A375 (cell line): ENCODE measurements around a stretch of chr5.

GRCh38 chr5:52897181-52897613 lies 92.0 kb upstream of the ITGA2 start:
- RAMPAGE, long total RNA: no peak

- RAMPAGE, long total RNA: no peak
These were observed 35.2 kb upstream of the ITGA2 start for GRCh38 chr5:52953715-52954551.

DNA sequence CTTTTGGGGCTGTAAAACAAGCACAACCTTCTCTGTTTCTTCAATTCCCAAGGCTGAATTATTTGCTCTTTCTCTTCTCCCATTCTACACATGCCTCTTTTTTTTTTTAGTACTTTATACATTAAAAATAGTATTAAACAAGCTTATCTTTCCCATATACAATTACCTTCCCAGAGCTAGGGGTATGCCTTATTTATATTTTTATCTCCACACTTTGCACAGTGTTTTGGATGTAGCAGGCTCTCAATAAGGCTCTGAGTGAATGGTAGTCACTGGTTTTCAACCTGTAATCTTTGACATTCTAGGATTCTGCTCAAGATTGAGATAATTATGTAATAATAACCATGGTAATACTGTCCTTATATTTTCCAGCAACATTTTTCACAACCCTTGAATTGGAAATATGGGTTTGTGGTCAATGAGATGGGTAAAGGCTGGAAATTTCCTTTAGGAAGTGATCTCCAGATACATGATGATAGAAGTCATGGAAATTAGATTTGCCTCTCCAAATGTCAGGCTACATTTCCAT lies 267.2 kb downstream of the ARL15 start:
- RAMPAGE, long total RNA: no peak

DNA sequence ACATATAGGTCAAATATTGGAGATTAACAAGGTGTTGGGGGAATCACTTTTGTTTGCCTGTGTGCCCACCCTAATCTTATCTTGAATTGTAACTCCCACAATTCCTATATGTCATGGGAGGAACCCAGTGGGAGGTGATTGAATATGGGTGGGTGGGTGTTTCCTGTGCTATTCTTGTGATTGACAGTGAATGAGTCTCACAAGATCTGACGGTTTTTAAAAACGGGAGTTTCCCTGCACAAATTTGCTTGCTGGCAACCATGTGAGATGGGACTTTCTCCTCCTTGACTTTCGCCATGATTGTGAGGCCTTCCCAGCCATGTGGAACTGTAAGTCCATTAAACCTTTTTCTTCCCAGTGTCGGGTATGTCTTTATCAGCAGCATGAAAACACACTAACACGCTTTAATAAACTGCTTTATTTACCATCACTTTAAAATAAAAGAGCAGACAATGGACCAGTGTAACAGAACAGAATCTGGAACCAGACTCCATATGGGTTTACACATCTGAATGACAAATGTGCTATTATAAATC lies 64.8 kb upstream of the HSPB3 start:
- RAMPAGE, long total RNA: no peak

DNA sequence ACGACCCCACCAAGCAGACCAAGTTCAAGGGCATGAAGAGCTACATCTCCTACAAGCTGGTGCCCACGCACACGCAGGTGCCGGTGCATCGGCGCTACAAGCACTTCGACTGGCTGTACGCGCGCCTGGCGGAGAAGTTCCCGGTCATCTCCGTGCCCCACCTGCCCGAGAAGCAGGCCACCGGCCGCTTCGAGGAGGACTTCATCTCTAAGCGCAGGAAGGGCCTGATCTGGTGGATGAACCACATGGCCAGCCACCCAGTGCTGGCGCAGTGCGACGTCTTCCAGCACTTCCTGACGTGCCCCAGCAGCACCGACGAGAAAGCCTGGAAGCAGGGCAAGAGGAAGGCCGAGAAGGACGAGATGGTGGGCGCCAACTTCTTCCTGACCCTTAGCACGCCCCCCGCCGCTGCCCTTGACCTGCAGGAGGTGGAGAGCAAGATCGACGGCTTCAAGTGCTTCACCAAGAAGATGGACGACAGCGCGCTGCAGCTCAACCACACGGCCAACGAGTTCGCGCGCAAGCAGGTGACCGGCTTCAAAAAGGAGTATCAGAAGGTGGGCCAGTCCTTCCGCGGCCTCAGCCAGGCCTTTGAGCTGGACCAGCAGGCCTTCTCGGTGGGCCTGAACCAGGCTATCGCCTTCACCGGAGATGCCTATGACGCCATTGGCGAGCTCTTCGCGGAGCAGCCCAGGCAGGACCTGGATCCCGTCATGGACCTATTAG lies 1.4 kb downstream of the SNX18 start:
- RAMPAGE, long total RNA: no peak

- RAMPAGE, long total RNA: no peak
These were observed 3.4 kb downstream of the SNX18 start for GRCh38 chr5:54520989-54521351.

DNA sequence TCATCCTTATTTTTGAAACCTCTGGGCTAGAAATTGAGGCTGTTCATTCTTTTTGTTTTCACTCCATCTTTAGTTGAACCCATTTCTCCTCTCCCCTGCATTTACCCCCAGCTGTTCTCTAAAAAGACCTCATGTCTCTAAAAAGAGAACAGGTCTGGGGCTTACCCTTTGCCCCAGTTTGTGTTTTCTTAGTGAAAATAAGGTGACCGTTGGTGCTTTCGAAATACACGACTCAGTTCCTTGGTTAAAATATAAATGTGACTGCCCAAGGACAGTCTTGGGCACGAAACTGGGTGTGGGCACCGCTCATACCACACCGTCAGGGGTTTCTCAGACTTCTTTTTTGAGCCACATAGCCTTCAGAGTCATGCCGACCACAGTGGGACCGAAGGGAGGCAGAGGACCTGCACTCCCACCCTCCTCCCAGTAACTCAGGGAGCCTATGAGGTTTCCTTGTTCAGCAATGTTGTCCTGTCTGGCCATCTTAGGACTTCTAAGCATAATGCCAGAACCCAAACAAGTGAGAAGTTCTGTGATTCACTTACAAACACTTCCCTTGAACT lies 6.5 kb downstream of the SNX18 start:
- RAMPAGE, long total RNA: no peak

DNA sequence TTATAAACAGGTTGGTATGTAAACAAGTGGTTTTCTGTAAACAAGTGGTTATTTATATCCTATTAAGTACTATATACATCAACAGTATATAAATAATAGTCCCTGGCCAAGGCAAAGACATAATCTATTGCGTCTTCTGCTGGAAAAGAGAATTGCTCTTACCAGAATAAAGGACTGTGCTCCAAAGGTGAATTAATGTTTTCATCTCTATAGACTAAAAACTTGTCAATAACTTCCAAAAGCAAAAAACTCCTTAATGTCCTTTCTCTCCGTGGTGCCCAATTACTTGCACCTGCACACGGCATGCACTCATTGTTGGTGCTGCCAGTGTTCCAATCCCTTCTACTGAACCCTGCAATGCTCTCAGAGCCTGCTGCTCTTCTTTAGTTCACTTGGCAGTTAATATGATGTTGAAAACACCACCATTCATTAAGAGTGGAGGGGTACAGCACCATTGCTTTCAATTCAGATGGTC lies 69.8 kb downstream of the SNX18 start:
- RAMPAGE, long total RNA: no peak

DNA sequence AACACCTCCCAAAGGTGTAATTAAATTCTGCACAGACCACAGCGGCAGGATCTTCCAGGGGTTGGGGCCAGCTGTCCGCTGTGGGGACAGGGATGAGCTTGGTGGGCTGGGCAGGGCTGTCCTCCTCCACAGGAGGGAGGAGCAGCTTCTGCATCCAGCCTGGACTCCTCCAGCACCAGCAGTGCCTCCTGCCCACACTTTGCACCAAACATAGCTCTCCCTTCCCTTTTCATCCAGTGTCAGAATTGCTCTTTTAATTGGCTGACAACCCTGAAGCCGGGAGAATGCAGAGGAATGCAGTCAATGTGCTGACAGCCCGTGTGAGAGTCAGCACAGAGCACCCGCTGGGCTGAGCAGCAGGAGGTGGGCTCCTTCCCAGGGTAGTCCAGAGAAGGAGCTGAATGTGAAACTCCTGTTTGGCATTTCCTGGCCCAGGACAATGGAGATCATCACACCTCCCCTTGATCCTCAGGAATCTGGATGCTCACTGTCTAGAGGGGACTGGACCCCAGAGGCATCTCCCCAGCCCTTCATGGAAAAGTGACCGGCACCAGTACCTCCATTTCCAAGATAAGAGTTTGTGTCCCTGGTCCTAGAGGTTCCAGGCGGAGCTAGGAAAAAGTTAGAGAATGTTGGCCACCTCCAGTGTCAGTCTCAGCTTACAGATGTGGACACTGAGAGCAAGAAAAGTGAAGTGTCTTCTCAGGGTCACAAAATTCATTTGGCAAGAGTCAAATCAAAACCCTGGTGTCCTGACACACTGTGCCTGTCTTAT lies 201.9 kb downstream of the SNX18 start:
- RAMPAGE, long total RNA: no peak

- RAMPAGE, long total RNA: no peak
These were observed 208.7 kb downstream of the ESM1 start for GRCh38 chr5:54776727-54777083.

DNA sequence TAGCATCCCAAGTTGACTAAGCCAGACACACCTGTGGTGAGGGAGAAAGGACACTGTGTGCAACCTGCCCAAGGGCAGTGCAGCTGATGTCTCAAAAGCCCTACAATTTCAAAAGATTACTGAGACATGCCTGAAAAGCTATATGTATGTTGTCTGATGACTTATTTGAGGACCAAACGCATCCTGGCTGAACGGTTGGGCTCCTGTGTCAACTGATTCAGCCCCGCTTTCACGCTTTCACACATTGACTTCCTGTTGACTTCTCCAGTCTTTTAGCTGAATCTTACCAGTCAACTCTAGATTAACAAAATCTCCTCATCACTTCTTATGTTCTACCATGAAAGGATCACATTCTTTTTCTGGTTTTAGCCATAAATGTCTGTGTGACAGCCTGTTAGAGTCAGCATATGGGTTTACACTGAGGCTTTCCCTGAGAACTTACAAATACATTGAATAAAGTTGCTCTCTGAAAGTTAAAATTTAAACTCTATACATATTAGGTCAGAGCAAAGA lies 13.4 kb downstream of the GZMK start:
- RAMPAGE, long total RNA: no peak

GRCh38 chr5:55430858-55431398 lies 103.8 kb downstream of the PLPP1 start:
- RAMPAGE, long total RNA: no peak

DNA sequence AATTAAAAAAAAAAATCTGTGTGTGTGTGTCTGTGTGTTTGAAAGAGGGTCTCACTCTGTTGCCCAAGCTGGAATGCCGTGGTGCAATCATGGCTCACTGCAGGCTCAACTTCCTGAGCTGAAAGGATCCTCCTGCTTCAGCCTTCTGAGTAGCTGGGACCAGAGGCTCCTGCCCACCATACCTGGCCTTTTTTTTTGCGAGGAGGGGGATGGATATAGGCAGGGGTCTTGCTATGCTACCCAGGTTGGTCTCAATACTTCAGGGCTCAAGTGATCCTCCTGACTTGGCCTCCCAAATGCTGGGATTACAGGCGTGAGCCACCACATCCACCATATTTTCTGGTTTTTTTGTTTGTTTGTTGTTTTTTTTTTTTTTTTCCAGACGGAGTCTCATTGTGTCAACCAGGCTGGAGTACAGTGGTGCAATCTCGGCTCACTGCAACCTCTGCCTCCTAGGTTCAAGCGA lies 61.1 kb downstream of the PLPP1 start:
- RAMPAGE, long total RNA: no peak

- RAMPAGE, long total RNA: no peak
These were observed 29.9 kb downstream of the PLPP1 start for GRCh38 chr5:55504805-55505411.

DNA sequence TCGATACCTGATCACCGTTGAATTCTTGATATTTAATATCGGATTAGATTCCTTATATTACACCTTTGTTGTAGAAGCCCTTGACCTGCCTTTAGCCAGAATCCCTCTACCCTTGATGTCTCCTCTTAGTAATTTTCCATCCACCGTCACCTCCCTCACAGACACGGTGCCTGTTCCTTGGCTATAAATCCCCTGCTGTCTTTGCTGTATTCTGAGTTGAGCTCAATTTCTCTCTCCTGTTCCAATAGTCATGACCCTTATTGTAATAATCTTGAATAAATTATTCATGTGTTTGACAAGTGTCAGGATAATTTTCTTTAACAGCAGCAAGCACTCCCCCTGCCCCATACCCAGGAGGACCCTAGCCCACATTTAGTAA lies 808 bp upstream of the PLPP1 start:
- RAMPAGE, long total RNA: no peak

DNA sequence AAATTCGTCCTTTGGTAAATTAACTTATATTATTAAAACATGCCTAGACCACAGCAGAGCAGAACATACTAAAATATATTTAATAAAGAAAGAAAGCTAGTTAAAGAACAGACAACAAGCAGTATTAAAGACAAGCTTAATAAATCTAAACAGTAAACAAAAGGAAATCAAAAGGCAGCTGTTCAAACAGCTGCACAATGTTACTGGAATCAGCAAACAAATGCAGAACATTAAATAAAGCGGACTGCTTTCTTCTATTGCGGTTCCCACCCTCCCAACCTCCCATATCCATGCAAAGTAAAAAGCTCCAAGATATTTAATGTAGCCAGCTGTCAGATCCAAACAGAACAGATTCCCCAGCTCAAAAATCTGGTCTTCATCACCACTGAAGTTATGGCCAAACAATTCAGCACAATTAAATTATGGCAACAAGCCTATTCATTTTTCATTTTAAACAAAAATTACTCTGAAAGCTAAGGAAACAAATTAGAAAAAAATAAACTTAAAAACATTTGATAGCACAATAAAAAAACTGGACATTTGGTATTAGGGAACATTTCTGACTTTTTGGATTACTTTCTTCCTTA lies 76.0 kb downstream of the SLC38A9 start:
- RAMPAGE, long total RNA: no peak

DNA sequence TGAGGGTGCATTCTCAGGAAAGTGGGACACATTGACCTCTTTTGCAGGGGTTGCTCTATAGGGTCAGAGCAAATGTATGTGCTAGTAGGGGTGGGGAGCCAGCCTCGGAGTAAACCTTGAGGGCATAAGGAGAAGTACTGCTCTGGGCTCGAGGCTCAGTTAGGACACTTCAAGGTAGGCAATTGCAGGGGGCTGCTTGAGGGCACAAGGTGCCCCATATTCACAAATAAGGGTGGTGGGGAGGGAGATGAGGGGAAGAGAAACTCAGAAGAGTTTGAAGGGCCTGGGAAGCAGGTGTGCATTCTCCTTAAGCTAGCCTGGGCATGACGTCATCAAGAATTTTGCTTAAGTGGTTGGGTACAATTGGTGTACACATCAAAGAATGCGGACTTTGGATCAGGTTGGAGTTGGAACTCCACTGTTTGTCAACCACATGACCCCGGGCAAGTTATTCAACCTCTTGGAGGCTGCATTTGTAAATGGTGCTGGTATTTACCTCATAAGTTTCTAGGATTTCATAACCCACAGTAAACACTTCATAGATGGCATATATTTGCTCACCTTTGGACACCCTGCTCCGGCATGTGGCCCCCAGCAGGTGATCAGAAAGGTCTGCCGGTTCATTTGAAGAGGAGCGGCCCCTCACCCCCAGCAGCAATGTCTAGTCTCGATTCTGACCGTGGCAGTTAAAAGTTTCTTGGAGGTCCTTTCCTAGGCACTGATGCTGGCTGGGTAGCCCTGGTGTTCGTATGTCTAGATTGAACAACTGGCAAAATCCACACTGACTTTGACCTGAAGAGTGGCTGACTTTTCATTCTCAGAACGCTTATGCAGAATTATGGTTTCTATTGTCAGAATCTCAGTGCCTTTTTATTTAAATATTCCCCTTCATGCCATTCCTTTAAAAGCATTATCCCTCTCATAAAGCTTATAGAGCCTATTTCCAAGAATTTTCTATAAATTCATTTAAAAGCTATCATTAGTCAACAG lies 60.7 kb downstream of the IL6ST start:
- RAMPAGE, long total RNA: no peak

DNA sequence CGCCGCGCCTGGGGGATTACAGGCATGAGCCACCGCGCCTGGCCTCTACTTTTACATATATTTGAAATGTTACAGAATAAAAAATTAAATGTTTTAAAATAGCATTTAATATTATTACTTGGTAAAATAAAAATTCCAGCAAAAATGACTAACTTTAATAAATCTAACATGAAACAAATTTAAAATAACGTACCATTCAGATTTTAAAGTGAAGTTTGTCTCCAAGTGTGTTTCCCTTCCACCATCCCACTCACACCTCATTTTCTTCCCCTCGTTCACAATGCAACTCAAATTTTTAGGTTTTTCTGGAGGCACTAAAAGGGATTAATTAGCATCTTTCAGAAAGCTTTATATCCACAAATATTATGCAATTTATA lies 26.7 kb downstream of the IL6ST start:
- RAMPAGE, long total RNA: no peak

DNA sequence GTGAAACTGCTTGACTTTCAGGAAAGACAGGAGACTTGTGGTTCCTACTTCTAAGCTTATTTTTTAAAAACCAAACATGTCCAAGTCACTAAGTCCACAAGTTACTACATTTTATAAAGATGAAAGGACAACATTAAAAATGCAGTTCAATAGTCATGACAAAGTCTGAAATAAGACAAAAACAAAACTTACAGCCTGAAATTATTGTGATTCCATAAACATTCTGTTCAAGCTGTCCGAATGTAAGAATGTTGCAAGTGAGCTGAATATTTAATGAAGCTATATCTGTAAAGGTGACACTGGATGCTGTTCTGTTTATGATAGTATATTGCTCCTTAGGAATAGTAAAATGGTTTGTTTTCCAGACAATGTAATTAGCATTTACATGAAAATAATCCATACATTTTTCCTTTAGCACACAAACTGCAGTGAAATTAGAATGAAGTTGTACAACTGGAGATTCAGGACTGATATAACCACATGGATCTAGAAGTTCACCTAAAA lies 25.4 kb downstream of the IL6ST start:
- RAMPAGE, long total RNA: no peak

GRCh38 chr5:55991651-55992720 lies 2.8 kb downstream of the IL6ST start:
- RAMPAGE, long total RNA: no peak